Measurements from ENCODE around the genes PTK7, CRIP3, MRPS18A and VEGFA.

DNA sequence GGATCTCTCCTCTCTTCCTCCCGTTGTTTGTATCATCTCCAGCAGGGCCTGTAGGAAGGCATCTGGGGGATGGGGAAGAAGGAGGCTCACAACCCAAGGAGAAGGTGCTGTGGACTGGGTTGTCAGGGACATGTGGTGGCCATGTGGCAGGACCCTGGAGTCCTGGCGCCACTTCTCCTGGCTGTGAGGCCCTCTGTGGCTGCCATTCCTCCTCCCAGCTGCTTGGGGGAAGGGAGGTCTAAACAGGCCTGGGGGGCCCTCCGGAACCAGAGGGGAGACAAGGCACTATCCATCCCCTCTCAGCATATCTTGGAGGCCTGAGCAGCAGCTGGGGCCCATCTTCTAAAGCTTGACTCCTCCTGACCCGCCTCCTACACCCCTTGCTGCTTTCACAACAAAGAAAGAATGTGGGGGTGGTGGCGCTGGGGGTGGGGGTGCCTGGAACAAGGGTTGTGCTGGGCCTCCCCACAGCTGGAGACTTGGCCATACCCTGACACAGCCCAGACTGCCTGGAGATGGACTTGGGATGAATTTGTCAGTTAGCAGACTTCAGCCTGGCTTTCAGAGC lies 824 bp upstream of the PTK7 start:
- PRO-cap, result no peak
- RRBS, result no CpG with 5 or more reads among the region's 5 CpGs

DNA sequence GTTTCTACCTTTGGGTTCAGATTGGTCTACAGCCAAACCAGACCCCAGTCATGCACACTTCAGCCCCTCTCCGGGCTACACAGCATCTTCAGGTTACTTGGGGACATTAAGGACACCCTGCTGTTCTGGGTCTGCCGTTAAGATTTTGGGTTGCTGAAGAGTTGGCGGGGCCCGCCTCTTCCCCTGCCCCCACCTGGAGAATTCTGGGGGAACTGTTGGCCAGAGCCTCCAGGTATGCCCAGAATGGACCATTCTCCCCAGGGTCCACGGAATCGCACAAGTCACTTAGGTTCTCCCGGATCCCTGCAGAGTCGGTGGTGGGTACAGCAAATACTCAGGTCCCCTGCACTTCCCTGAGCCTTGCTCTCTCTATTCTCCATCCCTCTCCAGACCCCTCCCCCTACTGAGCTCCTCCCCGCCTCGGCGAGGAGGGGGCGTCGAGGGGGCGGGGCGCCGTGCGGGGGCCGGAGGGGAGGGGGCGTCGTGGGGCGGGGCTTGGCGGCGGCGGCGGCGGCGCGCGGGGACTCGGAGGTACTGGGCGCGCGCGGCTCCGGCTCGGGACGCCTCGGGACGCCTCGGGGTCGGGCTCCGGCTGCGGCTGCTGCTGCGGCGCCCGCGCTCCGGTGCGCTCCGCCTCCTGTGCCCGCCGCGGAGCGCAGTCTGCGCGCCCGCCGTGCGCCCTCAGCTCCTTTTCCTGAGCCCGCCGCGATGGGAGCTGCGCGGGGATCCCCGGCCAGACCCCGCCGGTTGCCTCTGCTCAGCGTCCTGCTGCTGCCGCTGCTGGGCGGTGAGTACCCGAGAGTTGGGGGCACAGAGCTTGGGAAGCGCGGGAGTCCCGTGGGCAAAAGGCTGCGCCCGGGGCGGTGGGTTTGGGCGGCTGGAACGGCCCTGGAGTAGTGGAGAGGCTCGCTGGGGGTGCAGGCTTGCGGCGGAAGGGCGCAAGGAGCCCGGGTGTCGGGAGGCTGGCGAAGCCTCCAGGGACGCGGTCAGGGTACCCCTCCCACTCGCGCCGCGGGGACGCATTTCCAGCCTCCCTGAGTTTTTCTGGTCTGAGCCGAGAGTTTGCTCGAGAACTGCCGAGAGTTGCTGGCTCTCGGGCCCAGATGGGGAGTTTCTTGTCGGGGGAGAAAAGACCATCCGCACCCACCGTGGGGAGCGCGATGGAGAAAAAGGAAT lies at the start of gene PTK7:
PTK7 (plus strand) TSS at position 534 of the 1,176 bp plus-strand sequence.
- PRO-cap, result bidirectional peak, plus-strand start at position 534 of the sequence, minus-strand start at position 405 of the sequence; bidirectional peak, plus-strand start at position 1,052 of the sequence, minus-strand start at position 1,025 of the sequence
- RRBS, result under 1% methylated on average over 27 of the region's 102 CpGs

GRCh38 chr6:43129437-43130089 lies 41.5 kb upstream of the SRF start:
- PRO-cap, result no peak
- RRBS, result no CpG with 5 or more reads among the region's 14 CpGs

DNA sequence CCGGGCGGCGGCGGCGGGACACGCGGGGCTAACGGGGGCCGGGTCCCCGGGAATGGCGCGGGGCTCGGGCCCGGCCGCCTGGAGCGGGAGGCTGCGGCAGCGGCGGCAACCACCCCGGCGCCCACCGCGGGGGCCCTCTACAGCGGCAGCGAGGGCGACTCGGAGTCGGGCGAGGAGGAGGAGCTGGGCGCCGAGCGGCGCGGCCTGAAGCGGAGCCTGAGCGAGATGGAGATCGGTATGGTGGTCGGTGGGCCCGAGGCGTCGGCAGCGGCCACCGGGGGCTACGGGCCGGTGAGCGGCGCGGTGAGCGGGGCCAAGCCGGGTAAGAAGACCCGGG lies 643 bp downstream of the SRF start:
- PRO-cap, result bidirectional peak, plus-strand start at position 140 of the sequence, minus-strand start at position 139 of the sequence
- RRBS, result 1% methylated on average over 17 of the region's 51 CpGs

GRCh38 chr6:43180329-43181012 lies 1.5 kb upstream of the CUL9 start:
- PRO-cap, result no peak
- RRBS, result no CpG with 5 or more reads among the region's 2 CpGs

GRCh38 chr6:43204949-43205519 lies 23.0 kb downstream of the CUL9 start:
- PRO-cap, result no peak
- RRBS, result no CpG with 5 or more reads among the region's 8 CpGs

GRCh38 chr6:43250857-43251473 lies 7.7 kb downstream of the TTBK1 start:
- PRO-cap, result no peak
- RRBS, result no CpG with 5 or more reads among the region's 12 CpGs

GRCh38 chr6:43267257-43267642 lies 24.0 kb downstream of the TTBK1 start:
- PRO-cap, result no peak
- RRBS, result no CpG with 5 or more reads among the region's 4 CpGs

GRCh38 chr6:43278498-43278998 lies 19.5 kb upstream of the SLC22A7 start:
- PRO-cap, result no peak
- RRBS, result no CpG with 5 or more reads among the region's 4 CpGs

GRCh38 chr6:43308257-43309193 lies at the start of gene CRIP3:
TSS of gene CRIP3 (minus strand) at chr6:43308826.
- PRO-cap, result no peak
- RRBS, result no CpG with 5 or more reads among the region's 43 CpGs

DNA sequence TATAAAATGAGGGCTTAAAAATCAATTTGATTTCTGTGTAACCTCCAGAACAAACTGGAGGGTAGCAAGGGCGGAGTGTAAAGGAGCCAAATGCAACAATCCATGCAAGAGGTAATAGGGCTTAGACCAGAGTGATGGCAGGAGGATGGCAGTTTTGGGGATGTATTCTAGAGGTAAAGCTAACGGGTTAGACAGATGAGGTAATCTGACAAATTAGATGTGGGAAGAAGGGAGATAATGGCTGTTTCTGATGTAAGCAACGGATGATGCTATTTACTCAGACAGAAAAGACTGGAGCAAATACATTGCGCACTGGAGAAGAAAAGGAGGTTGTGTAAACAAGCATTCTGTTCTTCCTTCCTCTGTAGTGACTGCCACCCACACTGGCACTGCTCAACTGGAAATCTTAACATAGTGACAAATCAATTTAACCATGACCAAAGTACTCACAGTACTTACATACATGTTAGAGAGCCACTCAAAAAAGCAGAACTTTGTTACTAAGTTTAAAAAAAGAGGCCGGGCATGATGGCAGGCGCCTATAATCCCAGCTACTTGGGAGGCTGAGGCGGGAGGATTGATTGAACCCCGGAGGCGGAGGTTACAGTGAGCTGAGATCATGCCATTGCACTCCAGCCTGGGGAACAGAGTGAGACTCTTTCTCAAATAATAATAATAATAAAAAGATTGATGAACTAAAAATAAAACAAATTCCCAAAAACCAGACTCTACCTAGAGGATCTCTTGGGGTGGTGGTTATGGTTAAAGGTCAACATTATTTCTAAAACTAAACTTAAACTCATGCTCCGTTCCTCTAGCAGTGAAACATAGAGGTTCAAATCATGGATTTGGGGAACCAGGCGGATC lies 1.9 kb downstream of the ZNF318 start:
- PRO-cap, result no peak
- RRBS, result no CpG with 5 or more reads among the region's 11 CpGs

- PRO-cap, result no peak
- RRBS, result under 1% methylated on average over 27 of the region's 54 CpGs
Observed at GRCh38 chr6:43368551-43369115, 814 bp downstream of the ZNF318 start.

- PRO-cap, result no peak
- RRBS, result no CpG with 5 or more reads among the region's 13 CpGs
Observed at GRCh38 chr6:43443744-43444462, 11.4 kb downstream of the DLK2 start.

DNA sequence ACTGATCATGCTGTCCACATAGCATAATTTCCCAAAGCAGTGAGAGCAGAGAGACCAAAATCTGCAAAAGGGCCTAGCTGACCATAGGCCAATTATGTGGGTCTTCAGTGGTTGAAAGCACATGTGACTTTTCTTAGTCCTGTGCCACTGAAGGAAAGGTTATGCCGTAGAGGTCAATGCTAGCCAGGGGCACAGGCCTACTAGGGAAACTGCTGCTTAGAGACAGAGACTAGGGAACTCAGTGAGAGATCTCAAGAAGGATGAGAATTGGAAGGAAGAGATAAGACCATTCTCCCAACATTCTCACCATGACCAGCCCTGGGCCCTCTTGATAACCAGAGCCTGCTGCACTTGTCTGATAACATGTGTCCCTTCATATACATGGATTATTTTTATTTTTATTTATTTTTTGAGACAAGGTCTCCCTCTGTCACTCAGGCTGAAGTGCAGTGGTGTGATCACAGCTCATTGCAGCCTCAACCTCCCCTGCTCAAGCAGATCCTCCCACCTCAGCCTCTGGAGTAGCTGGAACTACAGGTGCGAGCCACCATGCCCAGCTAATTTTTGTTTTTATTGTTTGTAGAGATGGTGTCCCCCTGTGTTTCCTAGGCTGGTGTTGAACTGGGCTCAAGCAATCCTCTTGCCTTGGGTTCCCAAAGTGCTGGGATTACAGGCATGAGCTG lies 2.2 kb upstream of the GTPBP2 start:
- PRO-cap, result no peak
- RRBS, result no CpG with 5 or more reads among the region's 2 CpGs

DNA sequence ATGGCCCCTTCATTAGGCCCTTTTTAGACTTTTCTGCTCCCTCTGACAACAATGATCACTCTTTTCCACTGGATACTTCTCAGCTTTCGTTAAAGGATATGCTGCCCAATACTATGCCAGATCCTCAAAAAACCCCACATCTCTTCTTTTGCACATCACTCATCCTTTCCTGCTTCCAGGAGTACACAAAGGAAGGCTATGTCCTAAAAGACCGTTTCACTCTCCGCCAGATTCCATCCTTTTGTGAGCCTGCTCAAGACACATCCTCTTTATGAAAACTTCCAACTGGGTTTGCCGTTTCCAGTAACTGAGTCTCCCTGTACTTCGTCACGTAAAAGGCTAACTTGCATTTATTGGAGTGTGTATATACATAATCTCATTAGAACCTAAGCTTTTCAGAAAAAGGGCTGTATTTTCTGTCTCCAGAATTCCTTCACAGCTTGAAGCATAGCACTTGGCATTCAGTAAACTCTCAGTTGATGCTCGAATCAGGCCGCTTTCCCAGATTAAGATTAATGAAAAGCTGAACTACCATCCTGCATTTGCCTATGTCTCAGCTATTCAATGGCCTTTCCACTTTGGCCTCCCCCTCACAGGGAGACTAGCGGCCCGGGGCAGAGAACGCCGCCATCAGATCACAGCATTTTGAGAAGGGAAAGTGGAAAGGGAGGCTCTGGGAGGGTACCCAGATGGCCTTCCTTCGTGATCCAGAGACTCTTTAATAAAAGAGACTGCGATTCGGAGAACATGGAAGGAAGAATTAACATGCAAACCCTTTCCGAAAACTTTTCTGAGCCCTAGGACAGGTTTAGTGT lies 779 bp downstream of the MRPS18A start:
- PRO-cap, result bidirectional peak, plus-strand start at position 593 of the sequence, minus-strand start at position 326 of the sequence
- RRBS, result no CpG with 5 or more reads among the region's 16 CpGs

- PRO-cap, result bidirectional peak, plus-strand start at chr6:43687843, minus-strand start at chr6:43687801
- RRBS, result 6% methylated on average over 9 of the region's 41 CpGs
Observed at GRCh38 chr6:43687420-43688136, at the start of gene MRPS18A. TSS of gene MRPS18A (minus strand) at chr6:43687791.

- PRO-cap, result no peak
- RRBS, result no CpG with 5 or more reads among the region's 10 CpGs
Observed at GRCh38 chr6:43766775-43767661, 3.0 kb upstream of the VEGFA start.

DNA sequence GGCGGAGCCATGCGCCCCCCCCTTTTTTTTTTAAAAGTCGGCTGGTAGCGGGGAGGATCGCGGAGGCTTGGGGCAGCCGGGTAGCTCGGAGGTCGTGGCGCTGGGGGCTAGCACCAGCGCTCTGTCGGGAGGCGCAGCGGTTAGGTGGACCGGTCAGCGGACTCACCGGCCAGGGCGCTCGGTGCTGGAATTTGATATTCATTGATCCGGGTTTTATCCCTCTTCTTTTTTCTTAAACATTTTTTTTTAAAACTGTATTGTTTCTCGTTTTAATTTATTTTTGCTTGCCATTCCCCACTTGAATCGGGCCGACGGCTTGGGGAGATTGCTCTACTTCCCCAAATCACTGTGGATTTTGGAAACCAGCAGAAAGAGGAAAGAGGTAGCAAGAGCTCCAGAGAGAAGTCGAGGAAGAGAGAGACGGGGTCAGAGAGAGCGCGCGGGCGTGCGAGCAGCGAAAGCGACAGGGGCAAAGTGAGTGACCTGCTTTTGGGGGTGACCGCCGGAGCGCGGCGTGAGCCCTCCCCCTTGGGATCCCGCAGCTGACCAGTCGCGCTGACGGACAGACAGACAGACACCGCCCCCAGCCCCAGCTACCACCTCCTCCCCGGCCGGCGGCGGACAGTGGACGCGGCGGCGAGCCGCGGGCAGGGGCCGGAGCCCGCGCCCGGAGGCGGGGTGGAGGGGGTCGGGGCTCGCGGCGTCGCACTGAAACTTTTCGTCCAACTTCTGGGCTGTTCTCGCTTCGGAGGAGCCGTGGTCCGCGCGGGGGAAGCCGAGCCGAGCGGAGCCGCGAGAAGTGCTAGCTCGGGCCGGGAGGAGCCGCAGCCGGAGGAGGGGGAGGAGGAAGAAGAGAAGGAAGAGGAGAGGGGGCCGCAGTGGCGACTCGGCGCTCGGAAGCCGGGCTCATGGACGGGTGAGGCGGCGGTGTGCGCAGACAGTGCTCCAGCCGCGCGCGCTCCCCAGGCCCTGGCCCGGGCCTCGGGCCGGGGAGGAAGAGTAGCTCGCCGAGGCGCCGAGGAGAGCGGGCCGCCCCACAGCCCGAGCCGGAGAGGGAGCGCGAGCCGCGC lies at the start of gene VEGFA:
VEGFA (plus strand) TSS at position 60 of the 1,070 bp plus-strand sequence.
- PRO-cap, result bidirectional peak, plus-strand start at position 60 of the sequence, minus-strand start outside the sequence; bidirectional peak, plus-strand start at position 624 of the sequence, minus-strand start at position 461 of the sequence
- RRBS, result under 1% methylated on average over 46 of the region's 108 CpGs

DNA sequence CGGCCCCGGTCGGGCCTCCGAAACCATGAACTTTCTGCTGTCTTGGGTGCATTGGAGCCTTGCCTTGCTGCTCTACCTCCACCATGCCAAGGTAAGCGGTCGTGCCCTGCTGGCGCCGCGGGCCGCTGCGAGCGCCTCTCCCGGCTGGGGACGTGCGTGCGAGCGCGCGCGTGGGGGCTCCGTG lies 1.1 kb downstream of the VEGFA start:
- PRO-cap, result no peak
- RRBS, result no CpG with 5 or more reads among the region's 21 CpGs

GRCh38 chr6:43771406-43771524 lies 1.3 kb downstream of the VEGFA start:
- PRO-cap, result no peak
- RRBS, result 1% methylated on average over 3 of the region's 13 CpGs